Mesenchymal stem cell of adipose (primary cell): ENCODE measurements around a stretch of chr14.

GRCh38 chr14:31197709-31198064, 9.9 kb downstream of the HECTD1 start:
- CAGE, long polyA plus RNA = no peak

DNA sequence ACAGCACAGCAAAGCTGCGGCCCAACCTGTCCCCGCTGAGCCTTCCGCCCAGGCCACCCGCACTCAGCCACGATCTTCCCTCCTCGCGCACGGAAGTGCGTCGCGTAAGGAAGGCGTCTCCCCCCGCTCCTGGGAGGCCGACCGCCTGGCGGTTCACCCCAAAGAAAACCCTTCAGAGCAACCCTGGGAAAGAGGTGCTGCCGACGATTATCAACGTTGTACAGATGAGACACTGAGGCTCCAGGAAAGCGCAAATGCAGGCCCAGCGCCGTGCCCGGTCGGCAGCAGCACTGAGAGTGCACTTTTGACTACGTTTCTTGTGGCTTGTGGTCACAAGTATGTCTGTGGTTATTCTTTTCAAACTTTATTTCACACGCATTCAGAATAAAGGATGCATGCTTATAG, 499 bp upstream of the HECTD1 start:
- CAGE, long polyA plus RNA = no peak

DNA sequence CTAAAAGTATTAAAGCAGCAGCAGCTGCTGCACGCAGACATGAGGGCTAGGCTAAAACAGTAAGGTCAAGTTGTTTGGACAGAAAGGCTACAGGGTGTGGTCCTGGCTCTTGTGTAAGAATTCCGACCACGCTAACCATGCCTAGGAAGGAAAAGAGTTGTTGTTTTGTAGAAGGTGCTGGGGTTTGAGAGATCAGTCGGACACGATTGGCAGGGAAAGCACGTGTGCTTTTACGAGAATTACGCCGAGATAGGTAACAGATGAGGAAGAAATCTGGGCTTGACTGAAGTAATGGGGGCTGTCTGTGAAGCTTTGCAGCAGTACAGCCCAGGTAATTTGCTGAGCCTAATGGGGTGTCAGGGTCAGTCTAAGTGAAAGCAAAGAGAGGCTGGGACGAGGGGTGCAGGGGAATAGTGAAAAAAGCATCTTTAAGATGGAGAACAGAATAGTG, 39.9 kb upstream of the HECTD1 start:
- CAGE, long polyA plus RNA = no peak

- CAGE, long polyA plus RNA = no peak
Measured at GRCh38 chr14:31263409-31264195, 56.0 kb upstream of the HECTD1 start.

DNA sequence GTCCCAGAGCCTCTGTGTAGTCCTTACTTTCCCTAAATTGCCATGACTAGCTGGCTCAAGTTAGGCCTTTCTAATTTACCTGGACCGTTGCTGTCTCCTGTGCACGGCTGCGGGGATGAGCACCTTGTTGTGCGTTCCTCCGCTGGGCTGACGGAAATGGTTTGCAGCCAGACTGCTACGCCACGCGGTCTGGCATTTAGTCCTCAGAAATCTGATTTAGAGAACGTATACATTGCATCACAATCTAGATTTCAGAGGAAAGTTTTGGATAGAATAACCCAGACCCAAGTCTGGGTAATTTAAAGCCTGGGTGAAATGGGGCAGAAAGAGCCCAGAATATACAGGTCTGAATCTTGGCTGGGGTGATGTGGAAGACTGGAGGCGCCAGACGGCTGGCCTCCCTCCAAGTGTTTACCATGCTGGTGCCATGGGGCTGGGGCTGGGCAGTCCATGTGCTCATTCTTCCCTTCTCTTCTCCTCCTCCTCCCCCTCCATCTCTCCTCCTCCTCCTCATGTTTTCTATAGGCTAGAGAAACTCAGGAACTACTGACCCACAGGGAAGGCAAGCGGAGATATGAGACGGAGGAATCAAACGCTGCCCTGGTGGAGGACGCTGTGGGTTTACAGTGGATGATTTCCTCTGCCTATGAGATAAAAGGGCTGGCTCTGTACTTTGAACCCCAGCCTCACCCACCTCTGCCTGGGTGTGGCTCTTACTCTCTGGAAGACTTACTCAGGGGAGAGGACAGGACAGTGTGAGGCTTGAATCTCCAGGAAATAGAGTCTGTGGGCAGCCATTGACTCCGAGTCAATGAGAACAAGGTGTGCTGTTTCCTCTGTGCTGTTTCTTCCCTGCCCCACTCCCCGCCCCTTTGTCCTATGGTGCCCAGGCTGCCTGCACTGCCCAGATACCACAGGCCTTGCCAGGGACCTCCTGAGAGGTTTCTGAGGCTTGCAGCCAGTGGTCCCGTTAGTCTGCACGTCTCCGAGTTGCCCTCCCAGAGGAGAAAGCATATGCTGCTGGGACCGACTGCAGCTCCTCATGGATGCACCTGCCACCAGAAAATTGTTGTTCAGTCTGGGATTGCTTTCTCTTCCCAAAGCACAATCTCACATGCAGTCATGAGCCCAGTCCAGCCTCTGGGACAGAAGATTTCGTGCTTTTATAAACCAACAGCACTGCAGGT, 132.8 kb upstream of the ARHGAP5 start:
- CAGE, long polyA plus RNA = no peak

- CAGE, long polyA plus RNA = no peak
Measured at GRCh38 chr14:31965851-31966529, 111.1 kb upstream of the ARHGAP5 start.

- CAGE, long polyA plus RNA = no peak
Measured at GRCh38 chr14:32093815-32094249, 16.7 kb downstream of the ARHGAP5 start.

DNA sequence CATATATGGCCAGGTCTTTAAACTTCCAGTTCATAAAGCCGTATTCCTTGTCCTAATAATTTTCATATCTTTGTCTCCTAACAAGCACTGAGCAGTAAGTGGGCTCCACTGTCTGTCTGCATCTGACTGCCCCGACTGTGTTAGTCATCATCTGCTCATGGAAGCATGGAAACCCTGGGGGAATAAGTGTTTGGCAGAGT, 294.5 kb downstream of the AKAP6 start:
- CAGE, long polyA plus RNA = no peak

DNA sequence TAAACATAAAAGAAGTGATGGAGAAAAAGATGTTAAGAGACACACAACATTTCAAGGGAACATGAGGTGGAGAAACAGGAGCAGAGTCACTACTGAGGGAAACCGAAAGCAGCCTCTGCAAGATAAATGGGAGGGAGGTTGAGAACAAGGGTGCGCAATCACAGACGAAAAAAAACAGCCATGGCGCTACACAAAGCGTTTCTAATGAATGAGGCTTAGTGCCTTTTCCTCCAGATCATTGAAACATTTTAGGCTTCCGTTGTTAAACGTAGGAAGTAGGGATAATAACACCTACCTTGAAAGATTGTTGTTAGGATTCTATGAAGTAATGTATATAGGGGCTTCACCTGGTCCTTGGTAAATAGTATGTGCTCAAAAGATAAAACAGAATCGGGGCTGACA, 228.2 kb upstream of the NPAS3 start:
- CAGE, long polyA plus RNA = no peak

DNA sequence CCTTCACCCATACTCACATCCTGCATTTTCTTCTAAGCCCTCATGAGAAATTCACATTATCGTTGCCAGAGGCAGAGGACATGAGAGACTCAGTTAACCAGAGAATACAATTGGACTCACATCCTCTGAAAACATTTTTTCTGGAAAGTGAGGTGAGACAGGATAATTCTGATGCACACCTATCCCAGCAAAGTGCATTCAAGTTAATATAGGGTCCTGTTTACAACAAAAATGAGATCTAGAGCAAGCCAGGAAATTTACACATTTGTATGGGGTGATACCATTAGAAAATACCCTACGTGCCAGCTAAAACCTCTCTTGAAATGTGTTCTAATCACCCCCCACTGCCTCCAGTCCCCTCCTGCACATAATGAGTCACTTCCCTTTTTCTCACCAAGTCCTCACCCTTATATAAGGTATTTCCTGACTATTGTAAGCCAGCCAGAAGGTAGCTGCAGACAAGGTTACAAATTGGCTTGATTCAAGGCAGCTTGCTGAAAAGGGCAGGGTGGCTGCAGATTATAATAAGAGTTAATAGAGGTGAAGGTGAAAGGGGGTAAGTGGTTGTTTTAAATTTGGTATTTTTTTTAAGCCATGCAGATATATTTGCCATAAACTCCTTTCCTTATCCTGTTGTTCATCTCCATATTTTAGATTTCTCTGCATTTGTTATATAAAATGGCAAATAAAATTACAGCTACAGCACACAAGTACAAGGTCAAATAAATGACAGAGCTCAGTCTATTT, 386.1 kb downstream of the EGLN3 start:
- CAGE, long polyA plus RNA = no peak

GRCh38 chr14:34030936-34031437, 80.1 kb upstream of the EGLN3 start:
- CAGE, long polyA plus RNA = no peak

DNA sequence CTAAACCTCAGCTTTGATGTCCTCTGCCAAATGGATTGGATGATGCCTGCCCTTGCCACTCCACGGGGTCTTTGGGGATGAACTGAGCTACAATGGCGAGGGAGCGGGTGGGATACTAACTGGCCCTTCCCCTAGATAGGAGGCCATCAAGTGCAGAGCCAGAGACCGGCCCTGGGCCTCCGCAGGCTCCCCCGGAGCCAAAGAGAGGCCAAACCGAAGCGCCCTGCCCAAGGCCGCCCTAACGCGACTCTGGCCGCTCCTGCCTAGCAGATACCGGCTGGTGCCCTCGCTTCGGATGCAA, 108.8 kb upstream of the EGLN3 start:
- CAGE, long polyA plus RNA = no peak

GRCh38 chr14:34332203-34332598, 129.8 kb downstream of the SPTSSA start:
- CAGE, long polyA plus RNA = no peak

- CAGE, long polyA plus RNA = no peak
Measured at GRCh38 chr14:34364266-34364532, 97.8 kb downstream of the SPTSSA start.

GRCh38 chr14:34436957-34437361, 25.1 kb downstream of the SPTSSA start:
- CAGE, long polyA plus RNA = no peak

DNA sequence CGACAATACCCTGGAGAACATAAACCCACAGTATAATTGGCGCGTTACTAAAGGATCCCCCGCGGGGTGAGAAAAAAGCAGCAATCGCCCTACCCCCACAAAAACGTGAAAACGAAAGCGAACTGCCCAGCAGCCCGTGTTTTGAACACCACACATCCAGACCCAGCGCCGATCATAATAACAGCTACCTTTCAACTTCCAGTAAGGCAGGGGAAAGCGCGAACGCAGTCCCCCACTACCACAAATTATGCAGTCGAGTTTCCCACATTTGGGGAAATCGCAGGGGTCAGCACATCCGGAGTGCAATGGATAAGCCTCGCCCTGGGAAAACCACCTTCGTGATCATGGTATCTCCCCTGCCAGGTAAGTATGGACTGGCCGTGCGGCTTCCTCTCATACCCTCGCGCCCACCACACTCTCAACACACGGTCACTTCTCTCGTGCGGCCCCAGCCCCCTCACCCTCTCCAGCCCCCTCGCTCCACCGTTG, 16.6 kb upstream of the EAPP start:
- CAGE, long polyA plus RNA = no peak

GRCh38 chr14:34665931-34666521, 36.1 kb upstream of the SNX6 start:
- CAGE, long polyA plus RNA = no peak

DNA sequence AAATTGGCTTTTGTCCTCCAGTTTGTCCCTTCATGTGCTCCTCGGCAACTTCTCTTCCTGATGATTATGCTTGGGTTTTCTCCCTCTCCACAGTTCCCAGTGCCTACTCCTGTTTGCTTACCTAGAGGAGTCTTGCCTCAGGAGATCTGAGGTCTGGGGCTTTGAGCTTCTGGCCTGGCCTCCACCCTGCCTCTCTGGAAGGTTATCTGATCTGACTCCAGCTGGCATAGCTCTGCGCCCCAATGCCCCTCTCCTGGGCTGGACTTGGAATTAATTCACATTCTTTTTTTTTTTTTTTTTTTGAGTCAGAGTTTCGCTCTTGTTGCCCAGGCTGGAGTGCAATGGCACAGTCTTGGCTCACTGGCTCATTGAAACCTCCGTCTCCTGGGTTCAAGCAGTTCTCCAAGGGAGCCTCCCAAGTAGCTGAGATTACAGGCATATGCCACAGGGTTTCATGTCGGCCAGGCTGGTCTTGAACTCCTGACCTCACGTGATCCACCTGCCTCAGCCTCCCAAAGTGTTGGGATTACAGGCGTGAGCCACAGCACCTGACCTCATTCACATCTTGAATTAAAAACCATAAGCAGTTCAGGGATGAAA, 33.5 kb downstream of the CFL2 start:
- CAGE, long polyA plus RNA = no peak

- CAGE, long polyA plus RNA = no peak
Measured at GRCh38 chr14:34800948-34801319, 74.2 kb downstream of the BAZ1A start.

DNA sequence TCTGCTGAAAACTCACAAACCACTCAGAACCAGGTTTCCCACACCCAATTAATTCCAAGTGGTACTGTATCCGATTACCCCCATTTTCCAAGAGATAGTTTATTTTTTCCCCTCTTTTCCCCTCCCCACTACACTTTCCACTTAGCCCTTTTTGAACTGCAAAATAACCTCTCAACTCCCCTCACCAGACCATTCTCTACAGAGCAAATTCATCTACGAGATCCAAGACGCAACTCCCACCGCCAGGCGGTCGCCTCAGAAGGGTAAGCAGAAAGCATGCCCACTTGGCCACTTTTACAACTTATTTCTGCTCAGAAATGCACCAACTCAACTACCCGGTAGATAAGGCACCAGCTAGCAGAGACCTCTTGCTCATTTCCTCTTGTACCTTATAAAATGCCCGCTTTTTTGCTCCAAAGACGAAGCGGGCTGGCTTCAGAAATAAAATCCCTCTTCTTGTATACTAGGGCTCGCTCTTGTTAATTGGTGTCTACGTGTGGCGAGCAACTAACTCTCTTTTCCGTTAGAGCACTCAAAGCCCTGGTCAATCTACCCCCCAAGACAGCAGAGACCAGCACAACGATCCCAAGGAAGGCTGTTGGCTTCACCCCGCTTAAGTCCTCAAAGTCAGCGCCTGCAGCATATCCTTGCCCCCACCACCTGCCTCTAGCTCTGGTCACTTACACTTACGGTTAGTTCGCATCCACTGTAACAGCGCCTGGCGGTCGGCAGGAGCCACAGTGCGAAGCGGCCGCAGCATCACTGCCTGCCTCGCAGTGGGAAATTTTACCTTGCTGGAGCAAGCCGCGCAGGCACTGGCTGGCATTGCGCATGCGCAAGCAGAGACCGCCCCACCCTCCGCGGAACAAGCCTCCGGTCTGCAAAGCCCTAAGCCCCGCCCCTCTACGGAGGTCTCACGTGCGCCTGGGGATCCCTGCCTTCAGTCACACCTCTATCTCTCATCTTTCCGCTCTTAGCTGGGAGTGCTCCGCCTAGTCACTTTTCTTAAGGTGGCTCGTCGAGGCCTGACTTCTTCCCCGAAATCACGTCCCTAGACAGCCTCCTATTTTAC, 716 bp upstream of the SRP54 start:
- CAGE, long polyA plus RNA = no peak